SK-N-SH (cell line): ENCODE results near the genes RGL3 and ZNF844.

DNA sequence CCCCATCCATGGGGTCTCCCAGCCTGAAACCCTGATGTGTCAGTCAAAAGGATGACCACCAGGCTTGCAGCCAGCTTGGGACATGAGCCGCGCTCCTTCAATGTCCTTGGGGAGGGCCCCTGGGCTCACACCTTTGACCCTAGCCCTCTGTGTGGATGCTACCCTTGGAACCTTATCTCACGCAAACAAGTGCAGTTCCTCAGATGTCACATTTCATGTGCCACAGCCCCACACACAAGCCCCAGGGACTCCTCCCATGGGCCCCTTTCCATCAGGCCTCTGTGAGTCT, 24.3 kb downstream of the TMED1 start:
- RRBS, result no CpG with 5 or more reads among the region's 3 CpGs
CAGE:
- cytosol, long polyA plus RNA, result no peak
- long polyA plus RNA, result no peak
- nucleus, long polyA plus RNA, result no peak

- RRBS, result no CpG with 5 or more reads among the region's 11 CpGs
CAGE:
- cytosol, long polyA plus RNA, result no peak
- long polyA plus RNA, result no peak
- nucleus, long polyA plus RNA, result no peak
Observed at GRCh38 chr19:10812949-10813578, 22.9 kb downstream of the TMED1 start.

GRCh38 chr19:10828872-10829776, 6.9 kb downstream of the TMED1 start:
- RRBS, result no CpG with 5 or more reads among the region's 27 CpGs
CAGE:
- cytosol, long polyA plus RNA, result no peak
- long polyA plus RNA, result no peak
- nucleus, long polyA plus RNA, result no peak

- RRBS, result no CpG with 5 or more reads among the region's 31 CpGs
CAGE:
- cytosol, long polyA plus RNA, result no peak
- long polyA plus RNA, result no peak
- nucleus, long polyA plus RNA, result no peak
Observed at GRCh38 chr19:10836416-10836866, 429 bp upstream of the TMED1 start.

- RRBS, result no CpG with 5 or more reads among the region's 7 CpGs
CAGE:
- cytosol, long polyA plus RNA, result no peak
- long polyA plus RNA, result no peak
- nucleus, long polyA plus RNA, result no peak
Observed at GRCh38 chr19:10976143-10976416, 15.2 kb downstream of the SMARCA4 start.

GRCh38 chr19:11109460-11109796, 20.2 kb downstream of the LDLR start:
- RRBS, result no CpG with 5 or more reads among the region's 7 CpGs
CAGE:
- cytosol, long polyA plus RNA, result no peak
- long polyA plus RNA, result no peak
- nucleus, long polyA plus RNA, result no peak

DNA sequence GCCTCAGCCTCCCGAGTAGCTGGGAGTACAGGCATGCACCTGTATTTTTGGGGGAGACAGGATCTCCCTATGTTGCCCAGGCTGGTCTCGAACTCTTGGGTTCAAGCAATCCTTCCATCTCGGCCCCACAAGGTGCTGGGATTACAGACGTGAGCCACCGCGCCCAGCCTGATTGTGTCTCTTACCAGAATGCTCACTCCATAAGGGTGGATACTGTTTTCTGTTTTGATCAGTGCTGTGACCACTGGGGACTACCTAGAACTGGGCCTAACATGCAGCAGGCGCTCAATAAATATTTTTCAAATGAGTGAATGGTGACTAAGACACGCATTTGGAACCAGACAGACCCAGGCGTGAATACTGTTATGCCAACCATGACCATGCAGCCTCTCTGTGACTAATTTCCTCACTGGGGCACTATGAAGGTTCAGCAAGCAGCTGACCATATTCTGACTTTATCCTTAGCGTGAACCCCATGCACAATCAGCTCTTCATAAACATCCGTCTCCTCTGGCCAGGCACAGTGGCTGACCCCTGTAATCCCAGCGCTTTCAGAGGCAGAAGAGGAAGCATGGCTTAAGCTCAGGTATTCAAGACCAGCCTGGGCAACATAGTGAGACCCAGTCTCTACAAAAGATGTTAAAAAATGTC, 13.0 kb upstream of the SPC24 start:
- RRBS, result no CpG with 5 or more reads among the region's 12 CpGs
CAGE:
- cytosol, long polyA plus RNA, result no peak
- long polyA plus RNA, result no peak
- nucleus, long polyA plus RNA, result no peak

- RRBS, result no CpG with 5 or more reads among the region's 8 CpGs
CAGE:
- cytosol, long polyA plus RNA, result no peak
- long polyA plus RNA, result start-site peak on the minus strand at chr19:11322322-11322727, 51 and 95 reads in 2 replicates
- nucleus, long polyA plus RNA, result start-site peak on the minus strand at chr19:11322320-11322413, 47 and 82 reads in 2 replicates; start-site peak on the minus strand at chr19:11322466-11322559, 24 and 35 reads in 2 replicates
Observed at GRCh38 chr19:11322227-11323001, 17.0 kb downstream of the RAB3D start.

DNA sequence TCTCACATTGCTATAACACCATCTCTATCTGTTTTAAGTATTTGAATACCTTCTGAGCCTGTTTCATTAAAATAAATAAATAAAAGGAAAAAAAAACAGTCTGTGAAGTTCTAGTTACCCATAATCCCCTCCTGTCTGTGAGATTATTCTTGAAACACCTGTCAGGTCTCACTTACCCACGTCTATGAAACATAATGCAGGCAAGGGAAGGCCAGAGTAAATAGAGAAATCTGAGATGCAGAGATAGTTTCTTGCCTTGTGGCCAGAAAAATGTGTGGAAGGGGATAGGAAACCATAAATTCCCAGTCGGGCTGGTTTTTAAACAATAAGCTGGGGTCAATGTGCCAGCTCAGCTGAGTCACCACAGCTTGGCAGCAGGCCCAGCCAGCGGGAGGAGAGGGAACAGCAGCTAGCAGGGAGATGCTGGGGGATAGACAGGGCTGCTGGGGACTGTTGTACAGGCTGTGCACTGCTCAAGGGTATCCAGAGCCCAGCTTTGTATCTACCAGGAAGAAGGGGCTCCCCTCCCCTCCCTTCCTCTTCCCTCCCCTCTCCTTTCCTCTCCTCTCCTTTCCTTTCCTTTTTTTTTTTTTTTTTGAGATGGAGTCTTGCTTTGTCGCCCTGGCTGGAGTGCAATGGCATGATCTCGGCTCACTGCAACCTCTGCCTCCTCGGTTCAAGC, 1.6 kb downstream of the TMEM205 start:
- RRBS, result no CpG with 5 or more reads among the region's 6 CpGs
CAGE:
- cytosol, long polyA plus RNA, result no peak
- long polyA plus RNA, result no peak
- nucleus, long polyA plus RNA, result start-site peak on the minus strand centred at position 530 of the sequence, 44 bp wide, 25 and 36 reads in 2 replicates

DNA sequence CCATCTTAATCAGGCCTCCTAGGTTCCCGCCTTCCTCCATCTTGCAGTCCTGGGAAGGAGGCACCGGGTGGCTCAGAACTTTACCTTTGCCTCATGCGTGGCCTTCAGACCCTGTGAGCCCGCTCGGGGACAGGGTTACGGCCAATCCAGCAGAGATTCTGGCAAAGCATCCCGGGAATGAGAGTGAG, 594 bp downstream of the TMEM205 start:
- RRBS, result 37% methylated on average over 2 of the region's 7 CpGs
CAGE:
- cytosol, long polyA plus RNA, result no peak
- long polyA plus RNA, result no peak
- nucleus, long polyA plus RNA, result no peak

- RRBS, result no CpG with 5 or more reads among the region's 2 CpGs
CAGE:
- cytosol, long polyA plus RNA, result no peak
- long polyA plus RNA, result no peak
- nucleus, long polyA plus RNA, result no peak
Observed at GRCh38 chr19:11378632-11379285, 4.3 kb downstream of the SWSAP1 start.

DNA sequence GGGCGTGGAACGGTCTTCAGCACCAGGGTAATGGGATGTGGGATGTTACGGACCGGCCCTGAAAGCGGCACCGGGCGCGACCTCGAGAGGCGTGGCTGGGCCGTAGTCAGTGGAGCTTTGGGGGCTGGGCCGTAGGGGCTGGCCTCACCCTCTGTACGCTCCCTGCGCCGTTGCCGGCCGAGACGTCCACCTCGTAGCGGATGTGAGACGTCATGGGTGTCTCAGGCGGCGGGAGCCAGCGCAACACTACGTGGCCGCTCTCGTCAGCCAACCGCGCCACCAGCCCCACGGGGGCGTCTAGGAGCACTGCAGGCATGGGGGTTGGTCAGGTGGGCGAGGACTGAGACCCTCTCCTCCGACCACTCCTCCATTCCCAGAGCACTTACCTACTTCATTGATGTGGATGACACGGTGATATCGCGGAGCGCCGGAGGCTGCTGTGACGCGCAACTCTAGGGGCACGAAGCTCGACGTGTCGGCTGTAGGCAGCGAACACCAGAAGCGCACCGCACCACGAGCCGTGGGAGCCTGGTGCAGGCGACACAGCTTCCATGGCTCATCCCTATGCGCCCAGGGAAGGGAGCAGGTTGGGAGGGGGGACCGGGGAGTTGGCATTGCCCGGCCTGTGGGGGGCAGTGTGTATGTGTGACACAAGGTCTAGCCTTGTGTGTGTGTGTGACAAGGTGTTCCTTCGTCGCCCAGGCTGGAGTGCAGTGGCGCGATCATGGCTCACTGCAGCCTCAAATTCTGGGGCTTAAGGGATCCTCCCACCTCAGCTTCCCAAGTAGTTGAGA, 2.4 kb downstream of the EPOR start:
- RRBS, result under 1% methylated on average over 12 of the region's 57 CpGs
CAGE:
- cytosol, long polyA plus RNA, result no peak
- long polyA plus RNA, result no peak
- nucleus, long polyA plus RNA, result no peak

GRCh38 chr19:11419217-11419684, at the start of gene RGL3:
Gene RGL3 (minus strand): TSS chr19:11419314.
- RRBS, result 1% methylated on average over 22 of the region's 26 CpGs
CAGE:
- cytosol, long polyA plus RNA, result start-site peak on the minus strand at chr19:11419296-11419342, 31 and 43 reads in 2 replicates
- long polyA plus RNA, result no peak
- nucleus, long polyA plus RNA, result start-site peak on the minus strand at chr19:11419294-11419320, 822 and 418 reads in 2 replicates

GRCh38 chr19:11436004-11436557, 646 bp downstream of the PRKCSH start:
- RRBS, result 0% methylated on average over 1 of the region's 23 CpGs
CAGE:
- cytosol, long polyA plus RNA, result no peak
- long polyA plus RNA, result no peak
- nucleus, long polyA plus RNA, result no peak

- RRBS, result 84% methylated on average over 8 of the region's 20 CpGs
CAGE:
- cytosol, long polyA plus RNA, result no peak
- long polyA plus RNA, result no peak
- nucleus, long polyA plus RNA, result no peak
Observed at GRCh38 chr19:11452475-11453033, 17.1 kb downstream of the PRKCSH start.

- RRBS, result 7% methylated on average over 7 of the region's 33 CpGs
CAGE:
- cytosol, long polyA plus RNA, result no peak
- long polyA plus RNA, result no peak
- nucleus, long polyA plus RNA, result no peak
Observed at GRCh38 chr19:11481464-11482182, 777 bp upstream of the ELAVL3 start.

DNA sequence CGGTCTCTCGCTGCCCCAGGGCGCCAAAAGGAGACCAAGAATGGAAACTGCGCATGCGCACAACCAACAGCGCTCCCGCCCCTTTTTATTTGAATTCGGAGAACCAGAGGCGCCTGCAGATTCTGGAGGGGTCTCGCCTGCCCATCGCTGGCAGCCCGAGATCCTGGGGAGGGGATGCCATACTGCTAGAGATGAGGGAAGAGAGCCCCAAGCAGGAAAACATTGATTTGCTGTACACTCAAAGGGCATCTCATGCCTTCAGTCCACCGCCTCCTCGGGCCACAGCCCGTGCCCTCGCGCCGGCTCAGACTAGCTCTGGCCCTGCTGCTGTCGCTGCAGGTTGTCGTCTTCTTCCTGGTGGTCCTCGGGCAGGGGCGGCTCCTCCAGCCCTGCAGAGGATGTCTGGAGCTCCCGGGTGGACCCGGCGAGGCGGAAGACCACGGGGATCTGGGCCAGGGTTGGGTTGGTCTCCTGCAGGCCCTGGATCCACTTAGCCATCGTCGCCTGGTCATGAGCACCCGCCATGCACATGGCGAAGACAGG, 307 bp upstream of the ZNF653 start:
- RRBS, result 37% methylated on average over 3 of the region's 31 CpGs
CAGE:
- cytosol, long polyA plus RNA, result no peak
- long polyA plus RNA, result no peak
- nucleus, long polyA plus RNA, result no peak

DNA sequence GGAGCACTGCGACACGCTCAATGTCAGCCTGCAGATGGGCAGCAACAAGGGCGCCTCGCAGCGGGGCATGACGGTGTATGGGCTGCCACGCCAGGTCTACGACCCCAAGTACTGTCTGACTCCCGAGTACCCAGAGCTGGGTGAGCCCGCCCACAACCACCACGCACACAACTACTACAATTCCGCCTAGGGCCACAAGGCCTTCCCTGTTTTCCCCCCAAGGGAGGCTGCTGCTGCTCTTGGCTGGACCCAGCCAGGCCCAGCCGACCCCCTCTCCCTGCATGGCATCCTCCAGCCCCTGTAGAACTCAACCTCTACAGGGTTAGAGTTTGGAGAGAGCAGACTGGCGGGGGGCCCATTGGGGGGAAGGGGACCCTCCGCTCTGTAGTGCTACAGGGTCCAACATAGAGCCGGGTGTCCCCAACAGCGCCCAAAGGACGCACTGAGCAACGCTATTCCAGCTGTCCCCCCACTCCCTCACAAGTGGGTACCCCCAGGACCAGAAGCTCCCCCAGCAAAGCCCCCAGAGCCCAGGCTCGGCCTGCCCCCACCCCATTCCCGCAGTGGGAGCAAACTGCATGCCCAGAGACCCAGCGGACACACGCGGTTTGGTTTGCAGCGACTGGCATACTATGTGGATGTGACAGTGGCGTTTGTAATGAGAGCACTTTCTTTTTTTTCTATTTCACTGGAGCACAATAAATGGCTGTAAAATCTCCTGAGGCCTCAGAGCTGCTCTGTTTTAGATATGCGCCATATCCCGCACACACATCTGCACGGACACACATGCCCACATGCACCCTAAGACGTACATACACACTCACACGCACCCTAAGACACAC, 9.2 kb downstream of the ELOF1 start:
- RRBS, result no CpG with 5 or more reads among the region's 31 CpGs
CAGE:
- cytosol, long polyA plus RNA, result no peak
- long polyA plus RNA, result no peak
- nucleus, long polyA plus RNA, result no peak

GRCh38 chr19:11848904-11849751, 602 bp downstream of the ZNF439 start:
- RRBS, result 4% methylated on average over 9 of the region's 46 CpGs
CAGE:
- cytosol, long polyA plus RNA, result no peak
- long polyA plus RNA, result no peak
- nucleus, long polyA plus RNA, result no peak

DNA sequence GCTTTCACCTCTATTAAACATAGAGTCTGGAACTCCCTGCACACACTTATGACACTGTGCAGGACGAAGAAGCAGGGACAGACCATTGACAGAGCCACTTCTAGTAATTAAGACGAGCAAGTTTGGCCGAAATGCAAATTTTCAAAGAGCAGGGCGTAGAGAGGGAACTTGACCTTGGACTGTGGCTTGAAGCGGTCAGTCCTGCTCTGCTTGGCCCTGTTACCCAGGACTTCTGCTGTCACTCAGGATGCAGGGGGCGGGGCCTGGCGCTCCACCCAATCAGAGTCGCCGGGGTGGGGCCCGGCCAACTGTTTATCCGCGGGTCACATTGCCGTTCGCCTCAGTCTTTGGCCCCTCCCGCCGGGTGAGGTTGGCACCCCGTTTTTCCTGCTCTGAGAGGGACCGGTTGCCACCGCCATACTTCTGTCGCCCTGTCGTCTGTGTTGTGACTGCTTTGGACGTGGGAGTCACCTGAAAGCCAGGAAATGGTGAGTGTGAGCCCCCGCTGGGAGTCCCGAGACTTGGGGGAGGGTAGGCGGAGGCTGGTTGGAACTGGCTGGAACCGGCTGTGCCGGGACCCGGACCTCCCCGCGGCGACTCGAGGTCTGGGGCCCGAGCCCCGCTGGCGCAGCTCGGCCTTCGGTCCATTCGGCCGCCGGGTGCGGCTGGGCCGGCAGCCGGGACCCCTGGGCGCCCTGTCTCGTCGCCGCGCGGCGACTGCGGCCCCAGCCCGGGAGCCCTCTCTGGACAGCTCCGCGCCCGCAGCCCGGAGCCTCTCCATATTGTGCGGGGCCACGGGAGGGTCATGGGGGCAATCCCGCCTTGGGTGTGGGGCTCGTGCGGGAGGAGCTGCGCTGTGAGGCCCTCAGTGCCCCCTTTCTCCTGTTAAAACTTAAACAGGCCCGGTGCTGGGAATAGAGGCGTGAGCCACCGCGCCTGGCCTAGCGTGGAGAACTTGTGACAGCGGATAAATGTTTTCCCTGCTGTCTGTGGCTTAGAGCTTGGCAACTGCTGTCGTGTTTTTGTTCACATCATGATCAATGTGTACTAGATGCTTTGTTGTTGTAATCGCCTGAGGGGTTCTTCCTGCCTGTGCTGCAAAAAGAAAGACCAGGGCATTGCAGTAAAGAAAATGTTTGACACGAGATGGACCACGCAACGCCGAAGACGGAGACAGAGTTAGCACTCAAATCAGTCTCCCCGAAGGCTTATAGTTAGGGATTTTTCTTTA, at the start of gene ZNF844:
Gene ZNF844, plus strand, starts transcription at position 343 of the 1,231 bp plus-strand sequence.
- RRBS, result 17% methylated on average over 32 of the region's 76 CpGs
CAGE:
- cytosol, long polyA plus RNA, result no peak
- long polyA plus RNA, result no peak
- nucleus, long polyA plus RNA, result no peak